Lower leg skin (tissue), 2 donors: ENCODE measurements around a stretch of chr2.

DNA sequence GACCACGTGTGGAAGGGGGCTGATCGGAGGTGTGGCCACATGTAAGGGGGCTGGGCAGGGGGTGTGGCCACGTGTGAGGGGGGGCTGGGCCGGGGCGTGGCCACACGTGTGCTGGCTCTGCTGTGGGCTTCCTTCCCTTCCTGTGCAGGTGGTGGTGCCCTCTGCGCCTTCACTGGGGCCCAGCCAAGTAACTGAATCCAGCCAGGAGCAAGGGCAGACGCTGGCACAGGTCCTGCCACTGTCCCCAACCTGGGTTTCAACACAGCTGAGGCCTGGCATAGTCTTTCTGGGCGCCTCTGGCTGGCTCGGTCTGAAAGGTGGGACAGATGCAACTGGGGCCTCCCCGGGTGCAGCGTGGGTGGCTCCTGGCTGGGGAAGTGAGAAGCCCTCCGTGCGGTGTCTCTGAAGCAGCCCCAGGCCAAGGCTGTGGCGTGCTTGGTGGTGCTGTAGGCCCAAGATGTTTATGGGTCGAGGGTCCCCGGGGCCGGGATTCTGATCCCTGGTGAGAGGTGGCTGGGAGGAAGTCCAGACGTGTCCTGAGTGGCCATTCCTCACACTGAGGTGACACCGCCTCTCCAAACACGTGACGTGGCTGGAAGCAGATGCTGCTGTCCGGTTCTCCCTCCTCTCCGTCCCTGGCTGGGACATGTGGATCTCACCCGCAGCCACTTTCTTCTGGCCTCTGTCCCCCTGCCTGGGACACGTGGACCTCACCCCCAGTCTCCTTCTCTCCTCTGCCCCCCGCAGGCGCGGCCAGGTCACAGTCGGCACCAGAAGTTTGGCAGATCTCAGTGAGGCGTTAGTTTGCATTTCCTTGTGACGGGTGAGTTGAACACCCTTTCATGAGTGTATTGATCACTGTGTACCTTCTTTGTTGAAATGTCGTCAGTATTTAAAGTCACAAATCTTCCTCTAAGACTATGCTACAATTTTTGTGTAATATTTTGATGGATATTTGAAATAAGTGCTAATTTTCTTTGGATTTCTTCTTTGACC is 12.6 kb downstream of the RTP5 start:
- PRO-cap, result unidirectional peak, plus-strand start at position 74 of the sequence
- RAMPAGE, long total RNA, 2 experiments, result no peak in any of the 2 experiments

- PRO-cap, result no peak
- RAMPAGE, long total RNA, 2 experiments, result no peak in any of the 2 experiments
Measured at GRCh38 chr2:241984883-241985446, 84.7 kb upstream of the FAM240C start.

GRCh38 chr2:242087831-242088287 is 187.6 kb upstream of the FAM240C start:
- PRO-cap, result no peak
- RAMPAGE, long total RNA, 2 experiments, result no peak in any of the 2 experiments

- PRO-cap, result bidirectional peak, plus-strand start at chr2:242088714, minus-strand start at chr2:242088556
- RAMPAGE, long total RNA, 2 experiments, result start-site peak on the plus strand in 1 of 2 experiments, at chr2:242088644-242088800 at its widest, 15 reads per replicate
Measured at GRCh38 chr2:242088288-242089466, 188.4 kb upstream of the FAM240C start.